Left ventricle myocardium (tissue), 1 donor: ENCODE results near the genes PSEN1 and DNAL1.

DNA sequence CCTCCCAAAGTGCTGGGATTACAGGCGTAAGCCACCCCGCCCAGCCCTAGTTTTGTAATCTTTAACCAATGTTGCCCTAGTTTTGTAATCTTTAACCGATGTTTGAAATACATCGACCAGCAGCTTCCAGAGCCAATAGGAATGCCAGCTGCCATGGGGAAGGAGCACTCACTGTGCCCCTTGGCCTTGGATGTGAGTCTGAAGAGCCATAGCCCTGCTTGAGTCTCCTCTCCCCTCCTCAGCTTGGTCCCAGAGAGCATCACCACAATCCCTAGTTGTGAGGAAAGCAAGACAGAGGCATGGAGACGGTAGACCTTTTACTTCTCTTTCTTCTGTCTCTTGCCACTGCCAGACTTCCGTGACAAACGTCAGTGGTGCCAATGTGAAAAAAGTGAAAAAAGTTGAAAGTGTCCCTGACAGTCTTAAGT, 209.2 kb upstream of the RGS6 start:
- PRO-cap: no peak

GRCh38 chr14:72091190-72091613, 159.0 kb downstream of the RGS6 start:
- PRO-cap: no peak

- PRO-cap: no peak
Measured at GRCh38 chr14:72828570-72829236, 65.2 kb downstream of the DPF3 start.

DNA sequence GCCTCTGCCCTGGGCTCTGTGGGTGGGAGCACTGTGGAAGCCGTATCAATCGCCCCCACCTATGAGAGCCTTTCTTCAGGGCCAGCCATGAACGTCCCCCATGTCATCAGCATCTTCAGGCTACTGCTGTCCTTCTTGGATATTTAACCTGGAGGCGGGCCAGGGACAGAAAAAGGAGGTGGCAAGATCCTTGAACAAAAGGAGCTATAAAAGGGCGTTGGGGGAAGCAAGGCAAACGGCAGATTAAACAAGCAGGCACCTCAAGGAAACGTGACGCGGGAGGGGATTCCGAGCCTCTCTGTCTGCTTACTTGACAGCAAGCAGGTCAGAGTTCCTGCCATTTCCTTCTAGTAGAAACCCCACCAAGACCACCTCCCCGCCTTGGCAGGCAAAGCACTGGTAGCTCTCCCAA, 63.0 kb downstream of the DPF3 start:
- PRO-cap: no peak

DNA sequence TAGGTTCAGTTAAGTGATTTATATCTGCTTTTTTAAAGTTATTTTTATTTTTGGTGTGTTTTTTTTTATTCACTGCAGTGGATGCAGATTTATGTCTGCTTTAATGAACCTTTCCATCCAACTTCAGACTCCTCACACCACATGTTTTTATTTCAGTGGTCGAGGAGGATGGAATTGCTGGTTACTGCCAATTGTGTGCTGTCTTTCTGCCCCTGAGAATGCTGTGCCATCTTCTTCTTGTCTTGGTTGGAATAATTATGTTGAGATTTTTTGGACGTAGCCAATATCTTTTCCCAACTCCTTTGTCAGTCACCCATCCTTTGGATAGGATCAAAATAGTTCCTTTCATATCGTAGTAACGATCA, 24.0 kb upstream of the PSEN1 start:
- PRO-cap: no peak

DNA sequence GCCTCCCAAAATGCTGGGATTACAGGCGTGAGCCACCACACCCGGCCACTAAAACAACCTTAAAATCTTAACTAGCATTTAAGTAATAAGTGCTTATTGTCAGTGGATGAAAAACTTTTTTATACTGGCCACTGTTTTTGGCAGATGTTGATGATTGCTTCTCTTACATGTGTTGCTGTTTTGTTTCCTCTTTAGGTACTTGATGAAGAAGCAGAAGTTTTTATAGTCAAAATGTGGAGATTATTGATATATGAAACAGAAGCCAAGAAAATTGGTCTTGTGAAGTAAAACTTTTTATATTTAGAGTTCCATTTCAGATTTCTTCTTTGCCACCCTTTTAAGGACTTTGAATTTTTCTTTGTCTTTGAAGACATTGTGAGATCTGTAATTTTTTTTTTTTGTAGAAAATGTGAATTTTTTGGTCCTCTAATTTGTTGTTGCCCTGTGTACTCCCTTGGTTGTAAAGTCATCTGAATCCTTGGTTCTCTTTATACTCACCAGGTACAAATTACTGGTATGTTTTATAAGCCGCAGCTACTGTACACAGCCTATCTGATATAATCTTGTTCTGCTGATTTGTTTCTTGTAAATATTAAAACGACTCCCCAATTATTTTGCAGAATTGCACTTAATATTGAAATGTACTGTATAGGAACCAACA, 16.7 kb upstream of the PSEN1 start:
- PRO-cap: no peak

GRCh38 chr14:73136057-73136607, at the start of gene PSEN1:
PSEN1 (plus strand) TSS chr14:73136507.
- PRO-cap: bidirectional peak, plus-strand start at chr14:73136477, minus-strand start at chr14:73136386

DNA sequence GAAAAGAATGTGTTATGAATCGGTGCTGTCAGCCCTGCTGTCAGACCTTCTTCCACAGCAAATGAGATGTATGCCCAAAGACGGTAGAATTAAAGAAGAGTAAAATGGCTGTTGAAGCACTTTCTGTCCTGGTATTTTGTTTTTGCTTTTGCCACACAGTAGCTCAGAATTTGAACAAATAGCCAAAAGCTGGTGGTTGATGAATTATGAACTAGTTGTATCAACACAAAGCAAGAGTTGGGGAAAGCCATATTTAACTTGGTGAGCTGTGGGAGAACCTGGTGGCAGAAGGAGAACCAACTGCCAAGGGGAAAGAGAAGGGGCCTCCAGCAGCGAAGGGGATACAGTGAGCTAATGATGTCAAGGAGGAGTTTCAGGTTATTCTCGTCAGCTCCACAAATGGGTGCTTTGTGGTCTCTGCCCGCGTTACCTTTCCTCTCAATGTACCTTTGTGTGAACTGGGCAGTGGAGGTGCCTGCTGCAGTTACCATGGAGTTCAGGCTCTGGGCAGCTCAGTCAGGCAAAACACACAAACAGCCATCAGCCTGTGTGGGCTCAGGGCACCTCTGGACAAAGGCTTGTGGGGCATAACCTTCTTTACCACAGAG, 16.9 kb upstream of the PAPLN start:
- PRO-cap: no peak

DNA sequence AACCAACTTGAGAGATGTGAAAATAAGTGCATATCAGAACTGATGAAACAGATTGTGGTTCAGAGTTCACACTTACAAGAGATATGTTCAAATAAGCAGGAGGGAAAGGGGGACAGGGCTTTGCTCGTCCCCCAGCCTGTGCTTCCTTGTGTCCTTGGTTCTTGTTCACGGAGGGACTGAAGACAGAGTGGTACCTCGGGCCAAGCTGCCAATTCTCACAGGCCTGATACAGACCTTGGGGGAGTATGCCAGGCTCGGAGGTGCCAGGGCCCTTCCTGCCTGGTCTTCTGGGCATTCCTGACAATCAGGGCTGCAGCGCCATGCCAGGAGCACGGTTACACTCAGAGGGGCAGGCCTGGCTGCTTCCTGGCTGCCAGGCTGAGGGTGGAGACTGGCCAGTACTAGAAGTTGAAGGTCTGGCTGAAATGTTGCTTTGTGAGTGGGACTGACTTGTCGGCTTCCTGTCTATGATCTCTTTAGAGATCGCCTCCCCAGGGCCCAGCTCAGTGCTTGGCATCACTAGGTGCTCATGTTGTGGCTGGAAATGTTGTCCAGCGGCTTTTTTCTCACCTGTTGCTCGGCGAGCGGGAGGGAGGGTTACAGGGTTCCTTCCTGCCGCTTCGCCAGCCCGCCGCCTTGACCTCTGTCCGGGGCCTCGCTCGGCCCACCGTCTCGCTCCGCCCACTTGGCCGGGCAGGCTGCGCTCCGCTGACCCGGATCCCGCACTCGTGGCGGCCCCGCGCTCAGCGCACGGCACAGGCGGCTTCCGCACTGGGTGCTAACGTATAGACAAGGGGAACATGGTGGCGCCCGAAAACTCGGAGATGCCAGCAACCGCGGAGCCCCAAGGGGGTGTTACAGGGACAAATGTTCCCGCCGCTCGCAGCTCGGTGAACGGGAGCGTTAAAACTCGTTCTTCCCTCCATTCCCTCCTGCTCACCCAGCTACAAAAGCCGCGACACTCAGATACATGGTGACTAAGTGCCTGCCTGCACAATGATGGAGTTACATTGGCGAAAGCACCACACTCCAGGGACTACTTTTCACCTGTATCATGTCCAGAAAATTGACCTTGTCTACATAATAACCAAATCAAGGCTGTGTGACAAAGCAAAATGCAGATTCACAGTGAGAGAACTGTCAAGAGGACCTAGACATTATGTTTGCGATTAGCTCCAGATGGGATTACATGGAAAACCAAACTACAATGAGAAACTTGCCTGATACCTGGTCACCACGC, 32.6 kb downstream of the PAPLN start:
- PRO-cap: bidirectional peak, plus-strand start at position 725 of the sequence, minus-strand start at position 638 of the sequence

DNA sequence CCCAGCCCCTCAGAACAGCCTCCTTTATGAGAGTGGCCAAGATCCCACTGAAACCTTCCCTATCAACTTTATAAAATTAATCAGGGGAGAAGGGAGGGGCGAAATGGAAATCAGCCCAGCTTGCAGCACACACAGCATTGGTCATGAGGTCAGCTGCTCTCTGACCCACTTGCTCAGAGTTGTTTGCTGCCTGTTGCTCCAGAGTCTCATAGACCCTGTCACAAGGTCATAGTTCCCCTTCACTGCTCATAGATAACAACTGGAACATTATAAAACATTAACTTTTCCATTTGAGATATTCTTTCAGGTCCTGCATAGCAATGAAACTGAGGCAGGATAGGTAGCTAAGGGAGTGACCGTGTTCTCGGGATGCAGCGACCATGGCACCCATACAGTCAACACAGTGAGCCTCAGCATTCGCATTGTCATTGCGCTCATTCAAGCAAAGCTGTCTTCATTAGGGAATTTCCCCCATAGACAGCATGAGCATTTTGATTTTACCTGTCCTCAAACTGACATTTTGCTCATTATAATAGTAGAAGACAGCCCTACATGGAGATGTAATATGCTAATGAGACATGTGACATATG, 8.8 kb downstream of the HEATR4 start:
- PRO-cap: no peak

GRCh38 chr14:73644410-73645521, at the start of gene DNAL1:
DNAL1 (plus strand) TSS chr14:73644986.
- PRO-cap: bidirectional peak, plus-strand start at chr14:73644602, minus-strand start at chr14:73644560; bidirectional peak, plus-strand start at chr14:73645018, minus-strand start at chr14:73644898

- PRO-cap: no peak
Measured at GRCh38 chr14:73711941-73712324, 2.3 kb downstream of the PNMA1 start.

GRCh38 chr14:73717061-73717653, 3.0 kb upstream of the PNMA1 start:
- PRO-cap: no peak

DNA sequence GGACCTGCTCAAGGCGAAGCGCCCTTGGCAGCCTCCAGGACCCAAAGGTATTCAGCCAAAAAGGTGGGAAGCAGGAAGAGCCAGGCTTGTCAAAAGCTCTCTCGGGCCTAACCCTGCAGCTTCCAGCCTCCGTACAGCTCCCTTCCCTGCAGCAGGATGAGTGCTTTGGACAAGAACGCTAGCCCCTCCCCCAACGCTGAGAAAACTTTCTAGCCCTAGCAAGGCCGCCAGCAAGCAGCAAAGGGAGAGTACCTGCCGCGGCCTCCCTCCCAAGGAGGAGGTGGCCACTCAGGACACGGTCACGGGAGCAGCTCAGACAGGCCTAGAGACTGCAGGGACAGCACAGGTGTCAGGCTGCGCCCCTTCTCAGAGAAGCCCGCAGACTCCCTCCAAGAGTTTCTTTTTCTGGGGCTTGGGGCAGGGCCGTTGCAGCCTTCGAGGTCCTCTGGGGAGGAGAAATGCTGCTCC, 3.8 kb upstream of the PNMA1 start:
- PRO-cap: no peak

DNA sequence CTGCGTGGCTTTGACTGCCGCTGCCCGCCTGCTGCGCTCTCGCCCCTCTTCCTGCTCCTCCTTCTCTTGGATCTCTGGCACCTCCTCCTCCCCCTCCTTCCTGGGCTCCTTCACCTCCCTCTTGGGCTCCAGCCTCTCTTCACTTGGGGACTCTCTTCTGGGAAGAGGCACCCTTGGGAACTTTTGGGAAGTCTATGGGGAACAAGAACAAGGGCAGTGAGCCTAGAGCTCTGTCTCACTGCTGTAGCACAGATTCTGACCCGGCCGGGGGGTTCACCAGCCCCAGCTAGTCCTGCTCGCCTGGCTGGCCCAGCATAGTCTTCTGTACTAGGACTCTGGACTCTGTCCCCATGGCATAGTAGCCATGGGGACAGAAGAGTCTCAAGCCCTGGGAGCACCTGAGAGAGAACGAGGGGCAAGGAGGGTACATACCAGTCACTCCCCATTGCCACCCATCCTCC, 7.2 kb upstream of the PNMA1 start:
- PRO-cap: no peak

DNA sequence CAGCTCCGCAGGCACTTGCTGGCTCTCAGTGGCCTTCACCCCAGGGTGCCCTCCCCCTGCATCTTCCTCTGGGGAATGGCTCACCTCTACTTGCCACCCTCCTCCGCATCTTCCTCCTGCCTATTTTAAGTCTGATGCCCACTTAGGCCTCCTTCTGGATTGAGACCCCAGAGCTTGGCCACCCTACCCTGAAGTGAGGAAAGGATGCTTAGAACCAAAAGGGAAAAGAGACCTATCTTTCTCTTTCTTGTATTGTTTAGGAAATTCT, 10.6 kb upstream of the PNMA1 start:
- PRO-cap: no peak

GRCh38 chr14:73729822-73730196, 15.6 kb upstream of the PNMA1 start:
- PRO-cap: no peak

DNA sequence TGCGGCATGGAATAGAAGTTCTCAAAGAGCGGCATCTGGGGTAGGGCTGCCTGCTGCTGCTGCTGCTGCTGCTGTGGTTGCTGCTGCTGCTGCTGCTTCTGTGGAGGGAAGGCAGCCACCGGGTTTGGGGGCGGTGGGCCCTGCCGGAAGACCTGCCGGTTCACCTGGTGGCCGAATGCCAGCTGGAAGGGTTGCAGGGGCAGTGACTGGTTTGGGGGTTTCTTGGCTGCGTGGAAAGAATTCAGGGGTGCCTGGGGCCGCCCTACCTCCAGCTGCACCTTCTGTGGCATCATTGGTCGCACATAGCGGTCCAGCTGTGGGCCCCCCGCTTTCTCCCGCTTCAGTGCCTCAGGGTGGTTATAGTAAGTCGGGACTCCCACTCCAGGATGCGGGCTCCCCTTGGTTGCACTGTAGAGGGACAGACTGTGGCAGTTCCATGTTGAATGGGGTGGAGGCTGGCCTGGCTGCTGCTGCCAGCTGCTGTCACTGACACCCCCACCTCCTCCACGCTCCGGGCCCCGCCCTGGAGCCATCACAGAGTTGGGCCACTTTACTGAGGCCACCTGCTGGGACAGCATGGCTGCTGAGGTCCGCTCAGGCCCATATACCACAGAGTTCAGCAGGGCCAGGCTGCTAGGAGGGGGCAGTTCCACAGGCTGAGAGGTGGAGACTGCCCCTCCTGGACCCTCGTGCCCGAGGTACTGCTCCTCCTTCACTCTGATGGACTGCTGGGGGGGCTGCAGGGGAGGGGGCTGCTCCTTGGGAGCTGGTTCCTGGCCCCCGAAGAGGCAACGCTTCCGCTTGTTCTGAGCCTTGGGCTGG, 20.7 kb downstream of the MIDEAS start:
- PRO-cap: no peak

DNA sequence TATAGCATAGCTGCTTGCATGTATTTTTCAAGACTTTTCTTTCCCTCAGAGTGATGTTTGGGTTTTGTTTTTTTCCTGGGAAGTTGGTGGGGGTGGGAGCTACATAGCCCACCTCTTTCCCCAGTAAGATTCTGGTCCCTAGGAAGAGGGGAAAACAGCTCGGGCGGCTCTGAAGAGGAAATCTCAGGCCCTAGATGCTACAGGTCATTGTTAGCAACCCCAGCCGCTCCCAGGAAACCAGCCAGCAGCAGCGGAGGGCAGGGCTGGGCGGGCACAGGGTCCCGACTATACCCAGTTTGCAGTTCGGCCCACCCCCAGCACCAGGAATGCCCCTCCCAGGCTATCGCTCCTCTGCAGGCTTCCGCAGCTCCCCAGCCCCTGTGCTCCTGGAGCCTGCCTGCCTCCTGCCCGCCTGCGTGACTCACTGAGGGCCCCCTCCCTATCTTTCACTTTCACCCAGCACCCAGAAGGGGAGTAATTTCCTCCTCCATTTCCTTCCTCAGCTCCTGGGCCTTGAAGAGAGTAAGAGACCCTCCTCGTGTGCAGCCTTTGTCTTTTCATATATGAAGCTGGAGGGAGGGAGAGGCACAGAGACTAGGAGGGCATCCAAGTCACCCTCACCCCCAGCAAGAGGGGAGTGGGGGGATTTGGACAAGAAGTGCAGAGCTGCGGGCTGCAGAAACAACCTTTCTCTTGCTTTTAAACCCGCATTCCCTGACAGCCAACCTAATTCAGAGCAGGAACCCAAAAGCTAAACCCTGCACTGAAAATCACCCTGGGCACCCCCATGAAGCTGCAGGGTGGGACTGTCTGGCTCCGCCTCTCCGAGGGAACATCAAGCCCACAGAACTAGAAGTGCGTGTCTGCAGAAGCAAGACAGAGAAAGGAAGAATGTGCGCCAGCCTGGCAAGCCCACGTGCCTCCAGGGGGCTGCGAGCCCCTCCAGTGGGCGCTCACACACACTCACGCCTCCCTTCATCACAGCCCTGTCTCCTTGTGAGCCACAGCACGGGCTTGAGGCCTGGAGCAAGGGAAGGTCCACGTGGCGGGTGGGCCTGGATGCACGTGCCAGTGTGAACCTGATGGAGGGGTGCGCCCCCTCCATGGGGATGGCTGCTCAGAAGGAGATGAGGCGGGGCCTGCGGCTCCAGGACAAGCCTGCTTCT, 18.4 kb downstream of the MIDEAS start:
- PRO-cap: no peak

GRCh38 chr14:73787602-73788456, 27.7 kb upstream of the MIDEAS start:
- PRO-cap: no peak